Metanephros (tissue), 2 donors: ENCODE measurements around a stretch of chr1.

GRCh38 chr1:56096345-56096704, 483.0 kb downstream of the PLPP3 start:
- RAMPAGE, long total RNA, result no peak

GRCh38 chr1:56432477-56433648, 146.5 kb downstream of the PLPP3 start:
- RAMPAGE, long total RNA, result no peak

- RAMPAGE, long total RNA, result no peak
Observed at GRCh38 chr1:56452097-56452650, 127.2 kb downstream of the PLPP3 start.

DNA sequence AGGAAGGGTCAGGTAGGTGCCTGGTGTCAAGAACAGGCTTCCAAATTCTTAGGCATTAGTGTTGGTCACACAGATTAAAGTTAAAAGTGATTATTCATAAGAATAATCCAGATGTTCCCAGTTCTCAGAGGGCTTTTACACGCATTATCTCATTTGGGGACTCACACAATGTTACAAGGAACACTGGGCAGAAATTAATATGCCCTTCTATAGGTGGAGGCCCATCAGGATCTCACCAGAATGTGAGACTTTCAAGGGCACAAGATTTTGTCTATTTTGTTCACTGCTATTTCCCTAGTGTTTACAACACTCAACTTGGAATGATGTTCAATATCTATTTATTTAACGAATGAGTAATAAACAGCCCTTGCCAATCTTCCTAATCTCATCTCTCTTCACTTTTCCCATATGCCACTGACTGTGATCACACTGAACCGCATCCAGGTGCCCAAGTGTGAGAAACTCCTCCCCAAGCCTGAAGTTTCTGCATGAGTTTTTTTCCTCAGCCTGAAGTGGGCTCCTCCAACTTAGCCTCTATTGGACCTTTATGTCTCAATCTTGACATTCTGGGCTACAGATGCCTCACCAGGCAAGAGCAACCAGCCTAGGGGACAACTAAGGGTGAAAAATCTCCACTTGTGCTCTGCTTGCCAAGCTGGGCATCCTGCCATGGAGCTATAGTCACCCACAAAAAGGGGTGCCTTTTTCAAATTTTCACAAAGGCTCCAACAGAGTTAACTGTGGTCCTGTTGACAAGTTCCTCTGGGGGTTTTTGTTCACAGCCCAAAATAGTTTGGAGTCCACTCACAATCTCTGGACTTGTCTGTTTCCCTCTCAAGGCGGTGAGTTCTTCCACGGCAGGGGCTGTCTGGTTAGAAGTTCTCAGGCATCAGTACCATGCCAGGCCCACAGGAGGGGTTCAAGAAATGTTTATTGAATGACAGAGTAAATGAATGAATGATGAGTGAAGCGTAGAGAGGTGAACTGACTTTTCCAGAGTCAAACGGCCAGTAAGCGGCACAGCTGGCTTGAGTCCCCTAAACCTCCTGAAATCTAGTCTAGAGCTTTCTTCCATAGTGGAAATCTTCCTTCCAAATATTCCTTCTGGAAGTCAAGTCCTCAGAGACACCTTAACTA, 105.6 kb downstream of the PLPP3 start:
- RAMPAGE, long total RNA, result no peak

GRCh38 chr1:56477131-56478192, 101.9 kb downstream of the PLPP3 start:
- RAMPAGE, long total RNA, result no peak

DNA sequence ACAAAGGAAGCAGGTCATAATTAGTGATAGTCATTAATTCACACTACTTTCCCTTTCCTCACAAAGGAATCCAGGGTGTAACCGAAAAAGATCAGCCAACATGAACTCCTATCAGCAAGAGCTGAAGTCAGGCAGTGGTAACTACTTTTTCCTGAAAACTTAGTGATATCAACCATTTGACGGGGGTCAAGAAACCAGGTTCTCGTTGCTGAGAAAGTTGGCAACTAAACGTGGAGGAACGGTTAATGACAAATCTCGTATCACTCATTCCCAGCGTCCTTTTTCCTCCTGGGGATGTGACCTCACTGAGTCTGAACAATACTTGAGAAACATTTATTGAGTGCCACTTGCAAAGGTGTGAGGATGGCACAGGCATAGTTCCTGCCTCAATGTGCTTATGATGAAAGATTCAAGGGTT, 82.3 kb downstream of the PLPP3 start:
- RAMPAGE, long total RNA, result no peak

GRCh38 chr1:56530517-56531283, 48.7 kb downstream of the PLPP3 start:
- RAMPAGE, long total RNA, result no peak

GRCh38 chr1:56544007-56544485, 35.3 kb downstream of the PLPP3 start:
- RAMPAGE, long total RNA, result no peak

GRCh38 chr1:56579729-56579930, 267 bp upstream of the PLPP3 start:
- RAMPAGE, long total RNA, result no peak

DNA sequence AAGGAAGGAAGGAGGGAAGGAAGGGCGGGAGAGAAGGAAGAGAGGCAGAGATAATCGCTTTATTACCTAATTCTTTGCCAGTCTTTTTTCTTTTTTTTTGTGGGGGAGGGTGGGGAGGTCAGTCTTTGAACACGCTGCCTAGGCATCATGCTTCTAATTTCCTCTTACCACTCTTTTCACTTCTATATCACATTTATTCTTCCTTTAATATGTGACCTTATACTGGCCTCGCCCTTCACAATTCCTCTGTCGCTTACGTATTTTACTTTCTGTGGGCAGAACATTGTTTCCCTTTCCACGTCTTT, 1.0 kb upstream of the PRKAA2 start:
- RAMPAGE, long total RNA, result no peak

GRCh38 chr1:56797303-56797840, 21.8 kb downstream of the FYB2 start:
- RAMPAGE, long total RNA, result no peak

DNA sequence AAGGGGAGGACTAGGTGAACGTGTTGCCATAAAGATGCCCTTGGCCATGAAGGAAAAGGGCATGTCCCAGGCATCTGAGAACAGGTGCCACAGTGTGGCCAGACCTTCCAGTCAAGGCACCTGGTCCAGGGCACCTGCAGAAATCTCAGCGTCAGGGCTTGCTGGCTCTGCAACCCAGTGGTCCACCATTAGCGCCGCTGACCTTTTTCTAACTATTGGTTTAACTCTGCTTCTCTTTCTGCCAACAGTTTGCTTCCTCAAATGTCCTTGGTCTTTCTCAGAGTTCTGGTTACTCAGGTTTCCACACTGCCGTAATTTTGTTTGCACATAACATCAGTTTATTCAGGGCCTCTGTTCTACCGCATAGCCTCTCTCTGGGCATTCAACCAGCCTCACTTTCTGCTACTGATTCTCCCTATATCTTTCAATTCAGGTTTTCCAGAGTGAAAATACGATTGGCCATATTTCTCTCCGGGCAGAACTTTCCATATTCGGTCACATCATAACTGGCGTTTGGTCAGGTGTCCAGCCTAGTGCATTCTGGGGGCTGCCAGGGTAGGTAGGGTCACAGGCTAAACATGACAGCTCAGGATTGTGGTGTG, 16.5 kb upstream of the FYB2 start:
- RAMPAGE, long total RNA, result no peak

DNA sequence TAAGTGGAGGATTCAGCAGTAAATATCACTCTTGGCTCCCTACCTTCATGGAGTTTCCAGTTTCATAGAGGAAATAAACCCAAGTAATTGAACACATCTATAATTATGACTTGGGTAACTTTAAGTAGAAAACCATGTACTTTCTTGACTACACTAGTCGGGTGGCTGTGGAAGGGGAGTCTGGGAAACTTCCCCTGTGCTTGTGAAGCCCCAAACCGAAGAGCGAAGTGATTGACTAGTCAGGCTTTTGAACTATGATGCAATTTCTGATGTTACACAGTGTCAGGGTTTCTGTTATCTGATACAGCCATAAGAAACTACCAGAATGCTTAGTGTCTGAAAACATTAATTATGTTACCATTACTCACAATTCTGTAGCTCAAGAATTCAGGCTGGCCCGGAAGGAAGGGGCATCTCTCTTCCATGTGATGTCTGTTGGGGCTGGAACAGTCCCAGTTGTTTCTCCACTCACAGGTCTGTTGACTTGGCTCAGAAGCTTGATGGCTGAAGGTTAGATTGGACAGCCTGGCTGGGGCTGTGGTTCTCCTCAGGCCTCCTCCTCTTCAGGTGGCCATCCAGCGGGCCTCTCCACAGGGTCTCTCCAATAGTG, 8.1 kb upstream of the C8B start:
- RAMPAGE, long total RNA, result no peak

DNA sequence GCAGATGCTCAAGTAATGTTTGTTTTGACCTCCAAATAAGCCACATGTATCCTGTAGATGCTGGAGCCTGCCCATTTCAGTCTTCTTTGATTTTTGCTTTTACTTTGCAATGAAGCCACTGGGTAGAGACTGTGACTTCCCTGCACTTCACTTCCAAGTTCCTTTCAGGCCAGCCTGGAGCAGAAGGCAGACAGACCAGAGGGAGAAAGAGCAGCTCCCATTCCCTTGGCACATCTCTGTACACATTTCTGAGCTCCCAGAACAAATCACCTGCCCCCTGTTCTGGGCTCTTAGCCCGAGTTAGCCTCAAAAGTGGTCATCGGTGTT, 98.9 kb downstream of the DAB1 start:
- RAMPAGE, long total RNA, result no peak

GRCh38 chr1:58577726-58578329, 776 bp upstream of the TACSTD2 start:
- RAMPAGE, long total RNA, result no peak

- RAMPAGE, long total RNA, result no peak
Observed at GRCh38 chr1:58779047-58779580, 4.7 kb downstream of the JUN start.

DNA sequence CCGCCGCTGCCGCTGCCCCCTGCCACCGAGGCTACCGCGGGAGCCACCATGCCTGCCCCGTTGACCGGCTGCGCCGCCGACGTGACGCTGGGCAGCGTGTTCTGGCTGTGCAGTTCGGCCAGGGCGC, 1.4 kb downstream of the JUN start:
- RAMPAGE, long total RNA, result no peak

GRCh38 chr1:58783649-58783830, 307 bp downstream of the JUN start:
- RAMPAGE, long total RNA, result no peak

DNA sequence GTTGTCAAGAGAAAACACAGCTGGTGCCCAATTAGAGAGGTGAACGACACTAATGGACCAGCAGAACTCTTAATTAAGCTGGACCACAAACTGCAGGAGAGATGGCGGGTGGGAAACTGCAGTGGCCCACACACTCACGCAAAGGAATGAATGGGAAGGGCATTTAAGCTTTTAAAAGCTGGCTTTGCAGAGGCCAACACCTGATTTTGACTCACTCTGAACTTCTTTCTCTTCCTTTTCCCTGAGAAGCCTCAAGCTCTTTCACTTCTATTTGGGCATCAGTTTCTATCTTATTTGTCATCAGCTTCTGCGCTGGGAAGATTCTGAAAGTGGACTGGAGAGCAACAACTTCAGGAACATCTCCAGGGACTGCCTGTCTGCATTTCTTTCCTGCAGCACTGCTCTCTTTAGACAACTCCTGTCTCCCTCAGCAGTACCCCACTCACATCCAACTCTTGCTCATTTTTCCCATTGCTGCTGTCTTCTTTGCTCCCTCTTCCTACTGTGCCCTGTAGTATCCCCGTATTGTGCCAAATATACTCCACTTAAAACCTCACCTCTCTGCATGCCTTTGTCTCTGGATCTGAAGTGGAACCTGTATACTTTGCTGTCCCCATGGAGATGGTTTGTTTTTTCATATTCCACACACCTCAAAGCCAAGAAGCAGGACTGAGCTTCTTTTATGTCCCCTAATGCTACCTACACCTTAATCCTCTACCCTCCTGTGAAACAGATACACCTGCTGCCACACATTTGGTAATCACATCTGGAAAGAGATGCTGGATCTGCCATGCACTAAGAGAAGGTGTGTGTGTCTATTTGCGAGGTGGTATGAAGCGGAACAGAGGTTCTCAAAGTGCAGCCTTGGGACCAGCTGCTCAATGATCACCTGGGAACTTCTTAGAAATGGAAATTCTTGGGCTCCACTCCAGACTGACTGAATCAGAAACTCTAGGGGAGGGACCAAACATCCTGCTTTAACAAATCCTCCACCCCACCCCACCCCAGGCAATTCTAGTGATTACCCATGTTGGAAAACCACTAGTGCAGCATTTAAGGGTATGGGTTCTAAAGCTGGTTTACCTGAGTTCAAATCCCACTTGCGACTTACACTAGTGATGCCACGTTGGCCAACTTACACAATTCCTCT, 143.5 kb upstream of the JUN start:
- RAMPAGE, long total RNA, result no peak

GRCh38 chr1:59141189-59141581, 155.7 kb upstream of the FGGY start:
- RAMPAGE, long total RNA, result no peak